Right common carotid artery plus branches (tissue), 1 donor: ENCODE data around the genes FLRT3, KIF16B and OTOR.

- PRO-cap = no peak
Measured at GRCh38 chr20:13307427-13307875, 86.4 kb downstream of the ISM1 start.

DNA sequence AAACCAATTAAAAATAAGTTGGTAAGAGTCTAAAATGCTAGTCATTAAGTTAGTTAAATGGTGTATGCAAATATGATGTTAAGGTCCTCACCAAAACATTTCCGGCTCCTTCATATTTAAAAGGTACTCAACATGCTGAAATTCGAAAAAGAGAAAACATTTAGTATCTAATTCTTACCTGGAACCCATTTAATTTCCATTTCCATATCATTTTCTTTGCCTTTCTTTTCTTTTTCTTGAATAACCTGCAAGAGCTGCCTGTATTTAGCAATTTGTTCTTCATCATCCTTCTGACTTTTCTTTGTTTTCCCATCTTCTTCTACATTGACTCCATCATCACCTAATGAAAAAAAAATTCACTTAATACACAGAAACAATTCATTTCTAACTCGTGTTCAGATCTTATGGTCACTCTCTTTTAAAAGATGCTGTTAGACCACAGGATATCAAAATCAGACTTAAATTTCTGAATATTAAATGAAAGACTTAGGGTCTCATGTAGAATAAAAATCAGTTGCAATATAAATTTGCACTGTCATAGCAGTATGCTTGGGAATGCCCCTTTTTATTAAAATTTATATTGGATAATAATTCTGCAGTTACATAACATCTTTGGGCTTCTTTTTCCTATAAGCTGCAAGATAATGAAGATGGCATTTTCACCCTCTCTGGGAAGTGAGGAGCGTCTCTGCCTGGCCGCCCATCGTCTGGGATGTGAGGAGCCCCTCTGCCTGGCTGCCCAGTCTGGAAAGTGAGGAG is 25.0 kb downstream of the ESF1 start:
- PRO-cap = no peak

- PRO-cap = no peak
Measured at GRCh38 chr20:13814721-13814992, 29.8 kb downstream of the NDUFAF5 start.

DNA sequence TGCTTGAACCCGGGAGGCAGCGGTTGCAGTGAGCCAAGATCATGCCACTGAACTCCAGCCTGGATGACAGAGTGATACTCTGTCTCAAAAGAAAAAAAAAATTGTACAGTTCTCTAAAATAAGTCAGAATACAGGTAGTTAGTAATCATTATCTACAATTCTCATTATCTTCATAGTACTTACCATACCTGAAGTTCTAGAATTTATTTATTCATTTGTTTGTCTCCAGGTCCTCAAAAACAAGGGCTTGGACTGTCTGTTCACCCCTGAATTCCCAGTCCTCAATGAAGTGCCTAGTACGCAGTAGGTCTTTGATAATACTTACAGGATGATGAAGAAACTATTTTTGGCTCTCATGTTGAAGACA is 66.3 kb downstream of the NDUFAF5 start:
- PRO-cap = no peak

- PRO-cap = no peak
Measured at GRCh38 chr20:14271631-14272108, 65.7 kb downstream of the FLRT3 start.

GRCh38 chr20:14337186-14337893 is at the start of gene FLRT3:
Gene FLRT3, minus strand, starts transcription at chr20:14337612.
- PRO-cap = unidirectional peak, minus-strand start at chr20:14337574; unidirectional peak, minus-strand start at chr20:14337631

- PRO-cap = no peak
Measured at GRCh38 chr20:14387477-14387831, 50.0 kb upstream of the FLRT3 start.

DNA sequence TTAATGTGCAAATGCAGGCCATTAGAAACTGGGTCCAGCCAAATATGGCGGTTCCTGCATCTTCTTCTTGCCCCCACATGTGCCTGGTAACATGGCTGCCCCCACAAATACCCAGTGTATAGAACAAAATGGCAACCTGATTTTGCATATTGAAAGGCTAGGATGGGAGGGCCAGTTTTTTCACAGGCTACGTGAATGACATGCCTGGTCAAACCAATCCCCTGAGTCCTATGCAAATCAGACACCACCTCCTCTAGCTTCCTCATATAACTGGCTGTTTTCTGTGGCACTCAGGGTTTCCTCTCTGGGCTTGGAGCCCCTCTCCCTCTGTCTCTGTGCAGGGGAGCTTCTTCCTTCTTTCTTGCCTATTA is 372.1 kb downstream of the KIF16B start:
- PRO-cap = no peak

DNA sequence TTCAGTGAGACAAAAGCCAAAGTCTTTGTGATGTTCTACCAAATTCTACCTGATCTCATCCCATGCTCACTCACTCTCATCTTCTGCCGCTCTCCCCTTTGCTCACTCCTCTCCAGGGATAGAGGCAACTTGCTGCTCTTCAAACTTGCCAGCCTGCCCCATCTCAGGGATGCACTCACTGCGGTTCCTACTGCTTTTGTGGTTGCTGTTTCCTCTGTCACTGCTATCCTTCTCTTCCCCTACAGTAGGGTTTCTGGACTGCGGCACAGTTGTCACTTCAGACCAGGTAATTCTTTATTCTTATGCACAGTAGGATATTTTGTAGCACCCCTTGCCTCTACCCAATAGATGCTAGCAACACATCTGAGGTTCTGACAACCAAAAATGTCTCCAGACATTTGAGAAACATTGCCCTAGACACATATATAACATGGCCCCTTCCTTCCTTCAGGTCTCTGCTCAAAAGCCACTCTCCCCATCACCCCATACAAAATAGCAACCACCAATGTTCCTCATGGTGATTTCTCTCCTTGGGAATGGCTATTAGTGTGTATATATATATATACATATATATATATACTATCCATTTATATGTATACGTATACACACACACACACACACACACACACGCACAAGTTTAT is 141.8 kb downstream of the KIF16B start:
- PRO-cap = no peak

DNA sequence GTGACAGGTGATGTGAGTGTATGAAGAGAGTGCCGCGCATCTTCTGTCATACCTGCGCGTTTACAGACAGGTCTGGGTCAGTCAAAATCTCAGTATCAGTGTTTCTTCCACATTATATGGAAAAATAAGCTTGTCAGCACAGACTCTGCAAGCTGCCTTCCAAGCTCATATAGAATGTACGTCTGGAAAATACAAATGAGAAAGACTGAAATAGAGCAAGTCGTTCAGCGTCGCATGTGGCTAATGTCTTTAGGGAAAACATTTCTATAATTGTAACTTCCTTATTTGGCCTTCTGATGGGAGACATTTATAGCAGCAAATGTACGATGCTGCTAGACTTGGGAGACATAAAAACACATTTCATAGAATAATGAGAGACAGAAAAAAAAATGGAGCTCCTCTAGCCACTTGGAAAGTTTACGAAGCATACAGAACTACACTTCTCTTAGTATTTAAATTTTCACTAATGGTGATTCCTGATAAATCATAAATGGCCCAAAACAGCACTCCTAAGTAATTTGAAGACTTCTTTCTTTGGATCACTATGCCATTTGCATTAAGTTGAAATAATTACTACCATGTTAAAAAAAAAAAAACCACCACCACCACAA is 122.2 kb downstream of the KIF16B start:
- PRO-cap = no peak

- PRO-cap = bidirectional peak, plus-strand start at chr20:16573540, minus-strand start at chr20:16573371
Measured at GRCh38 chr20:16572839-16573936, at the start of gene KIF16B. Gene KIF16B, minus strand, starts transcription at chr20:16573448.

DNA sequence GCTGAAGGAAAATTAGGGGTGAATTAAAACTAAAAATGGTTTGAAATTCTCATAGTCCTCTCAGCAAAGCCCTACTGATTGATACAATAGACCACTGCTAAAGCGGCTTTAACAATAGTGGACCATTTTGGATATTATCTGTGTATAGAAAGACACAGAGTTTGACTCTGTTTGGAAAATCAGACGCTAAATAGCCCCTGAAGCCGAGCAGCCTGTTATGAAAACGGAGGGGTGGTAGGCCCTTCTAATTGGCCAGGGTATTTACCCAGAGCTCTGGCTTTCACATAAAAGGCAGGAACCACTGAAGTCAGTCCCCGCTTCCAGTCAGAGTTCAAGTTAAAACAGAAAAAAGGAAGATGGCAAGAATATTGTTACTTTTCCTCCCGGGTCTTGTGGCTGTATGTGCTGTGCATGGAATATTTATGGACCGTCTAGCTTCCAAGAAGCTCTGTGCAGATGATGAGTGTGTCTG is at the start of gene OTOR:
OTOR (plus strand) TSS at position 313 of the 472 bp plus-strand sequence.
- PRO-cap = no peak

DNA sequence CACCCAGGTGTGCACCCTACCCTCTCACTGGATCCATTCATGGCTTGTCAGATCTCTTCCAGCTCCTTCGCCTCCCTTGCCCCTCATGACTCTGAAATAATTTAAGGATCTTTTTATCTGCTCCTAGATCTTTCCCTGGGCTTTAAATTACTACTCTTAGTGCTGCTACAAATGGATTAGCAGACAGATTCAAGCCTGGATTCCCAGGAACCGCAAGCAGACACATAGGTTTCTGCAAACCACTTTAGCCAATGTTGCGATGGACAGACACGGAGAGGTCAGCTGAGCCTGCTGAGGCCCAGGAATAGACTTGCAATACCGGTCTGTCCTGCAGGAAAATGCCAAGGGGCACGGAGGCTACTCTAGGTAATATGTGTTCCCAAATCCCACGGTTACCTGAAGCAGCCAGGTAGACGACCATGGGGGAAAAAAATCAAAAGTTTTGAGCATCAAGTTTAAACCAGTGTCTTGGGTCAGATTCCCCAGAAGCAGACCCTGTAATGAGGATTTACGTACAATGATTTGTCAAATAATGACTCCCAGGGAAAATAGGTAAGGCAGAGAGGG is 12.3 kb downstream of the OTOR start:
- PRO-cap = no peak

- PRO-cap = bidirectional peak, plus-strand start at chr20:17228166, minus-strand start at chr20:17228027
Measured at GRCh38 chr20:17227820-17228519, 1.1 kb downstream of the PCSK2 start.

- PRO-cap = no peak
Measured at GRCh38 chr20:17557426-17558270, 12.2 kb upstream of the DSTN start.

DNA sequence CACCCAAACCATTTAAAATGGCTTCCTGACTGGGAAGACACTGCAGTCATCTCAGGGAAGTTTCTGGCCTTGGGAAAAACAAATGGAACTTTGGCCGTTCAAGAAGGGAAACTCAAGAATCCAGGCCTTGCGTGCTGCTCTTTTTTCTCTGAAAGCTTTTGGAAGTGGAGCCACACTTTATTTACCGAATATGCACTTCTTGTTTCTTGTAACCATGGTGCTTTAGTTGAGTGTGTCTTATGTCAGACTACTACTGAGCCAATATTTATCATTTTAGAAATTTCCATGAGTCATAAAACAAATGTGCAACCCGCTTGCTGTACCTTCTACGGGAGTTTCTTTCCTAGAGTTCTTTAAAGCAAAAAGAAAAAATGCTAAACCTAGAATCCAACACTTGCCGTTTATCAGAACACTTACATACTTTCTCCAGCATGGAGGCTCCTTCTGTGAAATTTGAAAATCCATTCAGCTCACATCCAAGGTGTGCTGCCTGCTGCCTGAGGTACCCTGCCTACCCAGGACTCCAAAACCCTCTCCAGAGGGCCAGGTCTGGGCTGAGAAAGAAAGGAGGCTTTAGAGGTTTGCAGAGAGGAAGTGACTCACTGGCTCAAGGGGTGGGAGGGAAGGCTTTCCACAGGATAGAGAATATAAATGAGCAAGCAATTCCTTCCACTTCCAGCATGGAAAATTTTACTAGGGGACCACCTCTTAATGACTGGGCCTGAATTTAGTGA is 11.4 kb upstream of the DSTN start:
- PRO-cap = bidirectional peak, plus-strand start at position 293 of the sequence, minus-strand start at position 150 of the sequence; bidirectional peak, plus-strand start at position 602 of the sequence, minus-strand start at position 551 of the sequence

DNA sequence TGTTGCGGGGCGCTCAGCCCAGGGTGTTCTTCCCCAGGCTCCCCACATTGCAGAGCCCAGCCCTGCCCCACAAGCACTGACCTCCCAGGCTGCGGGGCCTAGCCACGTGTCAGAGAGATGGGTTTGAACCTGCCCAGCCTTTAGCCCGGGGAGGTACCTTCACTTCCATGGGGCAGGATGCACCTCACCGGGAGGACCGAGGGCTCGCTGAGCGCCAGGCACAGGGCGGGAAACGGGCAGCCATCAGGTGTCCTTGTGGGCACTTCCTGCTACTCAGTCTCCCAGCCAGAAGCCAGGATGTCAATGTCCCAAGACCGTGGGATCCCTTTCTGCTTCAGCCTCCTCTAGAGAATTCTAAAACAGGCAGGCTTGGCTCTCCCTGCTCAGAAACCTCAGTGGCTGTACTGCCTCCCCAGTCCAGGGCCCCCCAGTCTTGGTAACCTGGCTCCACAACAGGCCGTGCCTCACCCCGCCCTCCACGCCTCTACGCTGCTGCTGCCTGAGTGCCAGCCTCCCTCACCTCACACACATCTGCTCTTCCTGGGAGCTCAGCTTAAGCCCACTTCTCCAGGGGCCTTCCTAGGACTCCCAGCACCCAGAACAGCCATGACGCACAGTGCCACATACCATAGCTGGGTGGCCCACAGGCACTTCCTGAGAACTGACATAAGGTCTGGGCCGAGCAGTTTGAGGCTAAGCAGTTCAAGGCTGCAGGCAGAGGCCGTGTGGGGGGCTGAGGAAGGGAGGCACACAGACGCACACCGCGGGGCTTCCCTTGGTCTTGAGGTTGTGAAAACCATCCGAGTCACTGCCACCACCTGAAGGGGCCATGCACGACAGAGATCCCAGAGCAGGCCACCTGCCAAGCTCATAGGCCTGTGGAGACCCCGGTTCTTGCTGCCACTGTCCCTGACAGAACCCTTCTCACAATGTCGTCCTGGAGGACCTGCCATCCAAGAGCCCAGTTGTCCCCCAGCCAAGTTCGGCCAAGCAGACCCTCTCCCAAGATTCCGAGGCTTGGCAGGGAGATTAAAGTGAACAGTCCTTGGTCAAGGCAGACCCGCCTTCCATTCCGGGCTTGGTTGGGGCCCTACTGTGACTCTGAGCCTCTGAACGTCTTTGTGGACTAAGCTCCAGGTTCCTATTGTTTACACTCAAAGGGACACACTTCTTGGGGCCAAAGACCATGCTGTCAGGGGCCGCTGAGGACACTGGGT is 42.5 kb downstream of the DSTN start:
- PRO-cap = bidirectional peak, plus-strand start at position 717 of the sequence, minus-strand start at position 533 of the sequence

DNA sequence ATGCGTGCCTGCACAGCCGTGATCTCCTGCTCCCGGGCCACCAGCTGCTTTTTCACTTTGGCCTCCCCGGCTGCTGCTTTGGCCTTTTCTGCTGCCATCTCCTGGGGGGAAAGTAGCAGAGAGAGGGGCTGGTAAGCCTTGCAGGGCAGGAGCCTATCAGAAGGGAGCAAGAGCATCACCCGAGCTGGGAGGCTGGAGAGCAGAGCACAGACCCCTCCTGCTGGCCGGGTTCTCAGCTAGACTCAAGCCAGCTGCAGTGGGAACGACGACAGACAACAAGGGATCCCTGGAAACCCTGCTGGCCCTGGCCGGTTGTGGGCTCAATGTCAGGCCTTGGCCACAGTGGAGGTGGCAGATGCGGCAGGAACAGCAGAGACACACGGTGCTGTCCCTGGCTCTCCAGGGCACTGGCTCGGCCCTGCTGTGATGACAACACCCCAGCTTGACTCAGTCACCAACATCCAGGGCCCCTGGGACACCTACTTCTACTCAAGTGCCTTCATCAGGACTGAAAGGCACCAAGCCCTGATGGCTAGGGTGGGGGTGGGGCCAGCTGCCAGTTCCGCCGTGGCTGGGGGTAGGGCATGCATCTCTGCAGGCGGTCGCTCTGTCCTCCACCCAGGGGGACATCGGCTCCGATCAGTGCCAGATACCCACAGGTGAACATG is 45.3 kb downstream of the RRBP1 start:
- PRO-cap = no peak

GRCh38 chr20:17659423-17660532 is 22.3 kb downstream of the RRBP1 start:
- PRO-cap = no peak

GRCh38 chr20:17806541-17807520 is 107.1 kb downstream of the BANF2 start:
- PRO-cap = bidirectional peak, plus-strand start at chr20:17806896, minus-strand start at chr20:17806795